AG04450 (cell line): ENCODE results near the gene TWSG1.

DNA sequence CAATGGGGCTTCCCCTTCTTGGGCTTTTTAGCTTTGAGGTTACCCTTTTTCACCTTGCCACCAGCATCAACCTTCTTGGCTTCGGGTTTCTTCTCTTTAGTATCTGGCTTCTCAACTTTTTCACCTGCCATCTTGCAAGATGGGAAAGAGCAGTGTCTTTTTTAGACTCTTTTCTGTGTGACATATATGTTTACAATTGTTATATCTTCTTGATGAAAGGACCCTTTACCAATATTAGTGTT is 48.1 kb upstream of the L3MBTL4 start:
- CAGE, long polyA plus RNA = no peak
- RRBS = no CpG with 5 or more reads among the region's 1 CpG

- CAGE, long polyA plus RNA = no peak
- RRBS = no CpG with 5 or more reads among the region's 7 CpGs
These were observed 5.1 kb upstream of the PTPRM start for GRCh38 chr18:7561928-7562505.

GRCh38 chr18:7656020-7656824 is 89.1 kb downstream of the PTPRM start:
- CAGE, long polyA plus RNA = no peak
- RRBS = no CpG with 5 or more reads among the region's 7 CpGs

GRCh38 chr18:7748951-7749307 is 181.8 kb downstream of the PTPRM start:
- CAGE, long polyA plus RNA = no peak
- RRBS = no CpG with 5 or more reads among the region's 2 CpGs

GRCh38 chr18:7773814-7774875 is 207.0 kb downstream of the PTPRM start:
- CAGE, long polyA plus RNA = no peak
- RRBS = no CpG with 5 or more reads among the region's 7 CpGs

DNA sequence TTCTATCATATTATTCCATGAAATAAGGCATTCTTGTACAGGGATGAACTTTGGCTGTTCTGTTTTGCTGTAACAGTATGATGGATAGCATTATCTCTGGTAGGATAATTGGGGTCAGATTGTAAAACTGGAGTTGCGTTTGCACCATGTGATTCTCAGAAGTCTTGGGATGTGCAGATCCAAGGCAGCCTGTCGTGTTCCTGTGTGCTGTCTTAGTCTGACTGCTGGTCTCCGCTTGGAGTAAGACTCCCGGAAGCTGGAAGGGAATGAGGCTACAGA is 250.4 kb downstream of the PTPRM start:
- CAGE, long polyA plus RNA = no peak
- RRBS = no CpG with 5 or more reads among the region's 4 CpGs

GRCh38 chr18:7958218-7959009 is 391.3 kb downstream of the PTPRM start:
- CAGE, long polyA plus RNA = no peak
- RRBS = no CpG with 5 or more reads among the region's 5 CpGs

- CAGE, long polyA plus RNA = no peak
- RRBS = no CpG with 5 or more reads among the region's 6 CpGs
These were observed 267.3 kb upstream of the RAB12 start for GRCh38 chr18:8341820-8342410.

- CAGE, long polyA plus RNA = no peak
- RRBS = no CpG with 5 or more reads among the region's 23 CpGs
These were observed 230.2 kb upstream of the RAB12 start for GRCh38 chr18:8378972-8379549.

- CAGE, long polyA plus RNA = no peak
- RRBS = no CpG with 5 or more reads among the region's 18 CpGs
These were observed 13.1 kb downstream of the RAB12 start for GRCh38 chr18:8622101-8622911.

- CAGE, long polyA plus RNA = no peak
- RRBS = no CpG with 5 or more reads among the region's 11 CpGs
These were observed 16.4 kb downstream of the RAB12 start for GRCh38 chr18:8625553-8626082.

- CAGE, long polyA plus RNA = no peak
- RRBS = no CpG with 5 or more reads among the region's 15 CpGs
These were observed 4.2 kb downstream of the MTCL1 start for GRCh38 chr18:8709379-8710119.

- CAGE, long polyA plus RNA = no peak
- RRBS = no CpG with 5 or more reads among the region's 6 CpGs
These were observed 11.9 kb downstream of the MTCL1 start for GRCh38 chr18:8717238-8717616.

DNA sequence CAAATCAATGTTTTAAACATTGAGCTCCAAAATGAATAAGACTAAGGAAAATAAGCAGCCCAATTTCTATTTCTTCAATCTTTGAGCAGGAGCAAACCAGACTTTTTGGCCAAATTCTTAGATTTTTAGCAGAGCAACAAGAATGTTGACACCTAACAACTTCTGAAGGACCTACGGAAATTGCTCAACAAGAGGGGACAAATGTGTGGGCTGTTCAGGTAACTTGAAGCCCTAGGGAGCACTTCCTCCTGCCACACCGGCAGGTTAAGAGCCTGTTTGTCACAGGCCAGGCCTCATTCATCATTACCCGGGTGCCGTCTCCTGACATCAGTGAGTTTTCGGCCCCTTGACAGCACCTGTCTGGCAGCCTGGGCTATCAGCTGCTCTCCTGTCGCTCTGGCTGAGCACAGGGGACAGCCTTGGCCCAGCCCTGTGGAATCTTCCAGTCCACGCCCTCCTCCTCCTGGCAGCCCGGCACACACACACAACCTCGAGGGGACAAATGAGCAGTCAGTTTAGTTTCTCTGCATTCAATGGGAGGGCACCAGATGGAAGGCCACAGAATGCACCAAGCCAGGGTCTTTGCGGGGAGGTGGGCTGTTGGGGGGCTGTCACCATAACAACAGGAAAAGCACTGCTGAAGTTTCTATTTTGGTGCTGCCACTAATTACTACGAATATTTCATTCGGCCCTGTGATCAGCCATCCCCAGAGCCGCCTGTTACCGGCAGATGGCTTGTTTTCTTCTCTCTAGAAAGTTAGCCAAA is 190.1 kb upstream of the NDUFV2 start:
- CAGE, long polyA plus RNA = no peak
- RRBS = no CpG with 5 or more reads among the region's 14 CpGs

GRCh38 chr18:8951609-8952020 is 150.9 kb upstream of the NDUFV2 start:
- CAGE, long polyA plus RNA = no peak
- RRBS = no CpG with 5 or more reads among the region's 2 CpGs

GRCh38 chr18:9016687-9017137 is 85.8 kb upstream of the NDUFV2 start:
- CAGE, long polyA plus RNA = no peak
- RRBS = no CpG with 5 or more reads among the region's 13 CpGs

GRCh38 chr18:9218144-9218746 is 81.7 kb downstream of the ANKRD12 start:
- CAGE, long polyA plus RNA = no peak
- RRBS = no CpG with 5 or more reads among the region's 2 CpGs

DNA sequence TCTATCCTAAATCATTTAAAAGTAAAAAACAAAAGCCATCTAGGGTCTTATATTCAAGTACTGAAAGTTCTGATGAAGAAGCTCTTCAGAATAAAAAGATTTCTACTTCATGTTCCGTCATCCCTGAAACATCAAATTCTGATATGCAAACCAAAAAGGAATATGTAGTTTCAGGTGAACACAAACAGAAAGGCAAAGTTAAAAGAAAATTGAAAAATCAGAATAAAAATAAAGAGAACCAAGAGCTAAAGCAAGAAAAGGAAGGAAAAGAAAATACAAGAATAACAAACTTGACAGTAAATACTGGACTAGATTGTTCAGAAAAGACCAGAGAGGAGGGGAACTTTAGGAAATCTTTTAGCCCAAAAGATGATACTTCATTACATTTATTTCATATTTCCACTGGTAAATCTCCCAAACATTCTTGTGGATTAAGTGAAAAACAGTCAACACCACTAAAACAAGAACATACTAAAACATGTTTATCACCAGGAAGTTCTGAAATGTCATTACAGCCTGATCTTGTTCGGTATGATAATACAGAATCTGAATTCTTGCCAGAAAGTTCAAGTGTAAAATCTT is 80.0 kb upstream of the TWSG1 start:
- CAGE, long polyA plus RNA = no peak
- RRBS = no CpG with 5 or more reads among the region's 2 CpGs

DNA sequence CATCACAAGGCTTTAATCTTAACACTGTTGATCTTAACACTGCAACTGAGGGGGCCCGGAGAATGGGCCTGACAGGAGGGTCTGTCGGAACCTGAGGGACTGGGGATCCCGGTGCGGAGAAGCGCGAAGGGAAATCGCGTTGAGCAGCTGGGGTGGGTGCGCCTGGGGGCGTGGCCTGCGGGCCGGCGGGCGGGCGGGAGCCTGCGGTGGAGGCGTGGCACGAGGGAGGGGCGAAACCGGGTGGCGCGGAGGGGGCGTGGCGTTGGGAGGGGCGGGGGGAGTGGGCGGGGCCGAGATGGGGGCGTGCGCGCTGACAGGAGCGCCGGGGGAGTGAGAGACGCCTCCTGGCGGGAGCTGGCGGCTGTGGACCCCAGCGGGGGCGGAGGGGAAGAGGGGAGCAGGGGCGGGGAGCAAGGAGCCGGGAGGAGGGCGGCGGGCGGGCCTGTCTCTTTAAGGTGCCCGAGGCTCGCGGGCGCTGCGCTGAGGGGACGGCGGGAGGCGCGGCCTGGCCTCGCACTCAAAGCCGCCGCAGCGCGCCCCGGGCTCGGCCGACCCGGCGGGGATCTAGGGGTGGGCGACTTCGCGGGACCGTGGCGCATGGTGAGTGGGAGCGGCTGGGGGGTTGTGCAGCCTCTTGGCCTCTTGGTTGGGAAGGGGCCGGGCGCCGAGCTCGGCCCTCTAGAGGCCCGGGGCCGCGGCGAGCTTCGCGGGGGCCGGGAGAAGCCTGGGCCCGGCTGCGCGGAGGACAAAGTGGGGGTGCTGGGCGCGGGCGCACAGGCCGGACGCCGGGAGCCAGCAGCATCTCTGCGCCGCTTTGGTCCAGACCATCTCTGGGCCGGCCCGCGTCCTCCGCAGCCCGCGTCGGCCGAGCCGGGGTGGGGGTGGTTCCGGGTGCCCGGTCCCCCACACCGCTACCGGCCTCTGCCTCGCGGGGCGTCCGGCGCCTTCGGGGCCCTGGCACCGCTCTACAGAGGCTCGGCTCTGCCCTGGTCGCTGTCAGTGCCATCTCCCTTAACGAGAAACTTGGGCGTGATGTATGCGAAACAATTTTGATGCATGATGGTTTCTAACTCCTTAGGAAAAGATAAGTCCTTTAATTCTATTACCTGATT is at the start of gene TWSG1:
Gene TWSG1, plus strand, starts transcription at position 453 of the 1,112 bp plus-strand sequence.
- CAGE, long polyA plus RNA = start-site peak on the plus strand centred at position 501 of the sequence, 138 bp wide, 5,404 and 5,284 reads in 2 replicates
- RRBS = 2% methylated on average over 57 of the region's 114 CpGs

- CAGE, long polyA plus RNA = no peak
- RRBS = no CpG with 5 or more reads among the region's 5 CpGs
These were observed 24.4 kb upstream of the PPP4R1 start for GRCh38 chr18:9638819-9639197.